Aorta (tissue), 1 donor: ENCODE data around the genes CCT8L2, GAB4 and HDHD5.

DNA sequence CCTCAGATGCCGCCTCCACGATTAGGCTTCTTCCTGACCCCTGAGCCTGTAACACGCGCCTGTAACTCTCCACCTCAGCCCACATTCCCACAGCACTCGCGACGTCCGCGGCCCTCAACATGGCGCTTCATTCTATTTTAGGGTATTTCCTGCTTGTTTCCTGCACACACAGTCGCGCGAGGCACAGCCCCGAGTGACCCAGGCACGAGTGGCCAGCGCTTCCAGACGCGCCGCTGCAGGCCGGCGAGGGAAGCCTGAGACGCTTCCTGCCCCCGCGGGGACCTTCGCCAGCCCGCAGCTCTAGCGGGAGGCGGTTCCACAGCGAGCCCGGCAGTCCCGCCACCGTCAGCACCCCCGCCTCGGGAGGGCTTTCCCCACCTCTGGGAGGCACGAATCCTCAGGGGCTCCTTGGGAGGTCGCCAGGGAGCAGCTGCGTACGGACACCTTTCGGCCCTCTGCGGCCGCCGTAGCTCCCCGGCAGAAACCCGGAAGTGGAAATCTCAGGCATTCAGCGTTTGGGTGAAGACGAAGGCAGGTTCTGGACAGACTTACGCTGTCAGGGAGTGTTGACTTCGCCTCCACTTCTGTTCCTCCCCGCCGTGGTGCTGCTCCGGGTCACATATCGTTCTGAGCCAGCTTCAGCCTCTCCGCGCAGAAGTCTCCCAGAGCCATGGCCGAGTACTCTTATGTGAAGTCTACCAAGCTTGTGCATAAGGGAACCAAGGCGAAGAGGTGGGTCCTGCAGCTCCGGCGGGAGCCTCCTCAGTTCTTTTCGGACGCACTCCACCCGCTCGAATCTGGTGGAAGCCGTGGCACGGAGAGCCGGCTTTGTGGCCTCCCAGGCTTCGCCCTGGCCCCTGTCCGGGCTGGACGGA lies 2926.0 kb upstream of the OR11H1 start:
- PRO-cap, result unidirectional peak, minus-strand start at position 201 of the sequence

DNA sequence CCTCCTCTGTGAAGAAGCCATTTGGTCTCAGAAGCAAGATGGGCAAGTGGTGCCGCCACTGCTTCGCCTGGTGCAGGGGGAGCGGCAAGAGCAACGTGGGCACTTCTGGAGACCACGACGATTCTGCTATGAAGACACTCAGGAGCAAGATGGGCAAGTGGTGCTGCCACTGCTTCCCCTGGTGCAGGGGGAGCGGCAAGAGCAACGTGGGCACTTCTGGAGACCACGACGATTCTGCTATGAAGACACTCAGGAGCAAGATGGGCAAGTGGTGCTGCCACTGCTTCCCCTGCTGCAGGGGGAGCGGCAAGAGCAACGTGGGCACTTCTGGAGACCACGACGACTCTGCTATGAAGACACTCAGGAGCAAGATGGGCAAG lies 273 bp downstream of the POTEH start:
- PRO-cap, result no peak

- PRO-cap, result no peak
Measured at GRCh38 chr22:16592620-16592866, at the start of gene CCT8L2. Gene CCT8L2, minus strand, starts transcription at chr22:16592810.

GRCh38 chr22:16717945-16718311 lies 107.3 kb downstream of the XKR3 start:
- PRO-cap, result no peak

DNA sequence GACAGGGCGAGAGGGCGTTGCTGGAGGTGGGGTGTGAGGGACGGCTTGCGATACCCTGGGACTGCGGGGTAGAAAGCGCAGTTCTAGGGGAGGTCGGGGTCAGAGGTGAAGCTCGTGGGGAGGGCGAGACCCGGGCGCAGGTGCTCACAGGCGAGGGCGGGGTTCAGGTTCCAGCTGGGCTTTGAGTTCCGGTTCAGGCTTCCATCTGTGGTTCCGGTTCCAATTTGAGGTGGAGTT lies at the start of gene GAB4:
GAB4 (minus strand) TSS at position 77 of the 237 bp plus-strand sequence.
- PRO-cap, result no peak

- PRO-cap, result no peak
Measured at GRCh38 chr22:17087695-17088267, 3.0 kb downstream of the IL17RA start.

DNA sequence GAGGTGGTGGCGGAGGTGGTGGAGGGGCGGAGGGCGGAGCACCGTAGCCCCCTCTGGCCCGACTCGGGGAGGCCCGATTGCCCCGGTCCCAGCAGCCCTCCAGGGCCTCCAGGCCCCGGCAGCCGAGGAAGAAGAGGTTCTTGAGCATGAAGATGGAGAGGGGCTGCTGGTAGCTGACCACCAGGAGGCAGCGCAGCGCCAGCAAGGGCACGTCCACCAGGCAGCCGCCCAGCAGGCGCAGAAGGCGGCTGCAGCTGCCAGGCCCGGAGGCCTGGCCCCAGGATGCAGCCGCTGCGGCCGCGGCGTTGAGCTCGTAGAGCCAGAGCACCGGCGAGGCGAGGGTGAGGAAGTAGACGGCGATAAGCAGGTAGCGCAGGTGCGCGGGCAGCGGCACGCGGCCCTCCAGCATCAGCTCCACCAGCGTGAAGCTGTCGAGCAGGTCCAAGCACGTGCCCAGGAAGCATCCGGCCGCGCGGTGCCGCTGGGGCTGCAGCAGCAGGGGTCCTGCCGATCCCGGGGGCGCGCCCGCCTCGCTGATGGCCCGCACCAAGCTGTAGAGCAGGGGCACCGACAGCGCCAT lies 1.6 kb downstream of the TMEM121B start:
- PRO-cap, result no peak

DNA sequence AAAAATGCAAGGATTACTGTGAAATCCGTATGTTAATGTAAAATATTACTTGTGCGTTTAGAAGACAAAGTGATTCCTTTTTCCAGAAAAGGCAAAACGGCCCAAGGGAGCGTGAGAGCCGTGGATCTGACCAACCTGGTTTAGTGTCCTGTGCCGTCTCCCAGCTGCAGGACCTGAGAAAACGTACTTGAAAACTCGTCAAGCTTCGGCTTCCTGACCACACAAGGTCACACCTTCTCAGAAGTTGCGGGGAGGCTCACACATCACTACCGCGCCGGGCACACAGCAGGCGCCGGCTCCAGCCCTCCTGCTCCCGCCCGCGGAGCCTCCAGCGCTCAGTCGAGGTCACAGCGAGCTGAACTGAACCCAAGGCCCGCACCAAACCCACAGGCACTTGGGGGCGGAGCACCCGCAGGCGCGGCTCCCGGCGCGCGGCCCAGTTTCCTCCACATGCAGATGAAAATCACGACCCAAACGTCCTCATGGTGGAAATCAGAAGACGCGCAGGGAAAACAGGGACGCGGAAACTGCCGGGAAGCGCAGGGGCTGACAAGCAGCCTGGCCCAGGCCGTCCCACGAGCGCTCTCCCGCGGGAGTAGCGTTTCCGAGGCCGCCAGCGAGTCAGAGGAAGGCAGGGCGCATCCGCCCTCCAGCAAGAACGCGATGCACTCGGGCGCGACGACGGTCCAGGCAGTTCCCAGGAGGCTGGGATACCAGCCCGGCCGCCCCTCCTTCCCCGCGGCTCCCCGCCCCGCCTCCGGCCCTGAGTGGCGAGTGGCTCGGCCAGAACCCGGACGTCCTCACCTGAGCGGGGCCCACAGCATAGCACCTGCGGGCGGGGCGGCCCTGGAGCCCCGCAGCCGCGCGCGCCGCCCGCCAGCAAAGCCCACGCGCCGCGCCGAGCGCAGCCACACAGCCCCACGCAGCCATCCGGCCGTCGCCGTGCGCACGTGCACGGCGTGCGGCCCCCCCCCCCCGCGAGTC lies at the start of gene HDHD5:
HDHD5 (minus strand) TSS at position 956 of the 984 bp plus-strand sequence.
- PRO-cap, result bidirectional peak, plus-strand start outside the sequence, minus-strand start at position 939 of the sequence

GRCh38 chr22:17159306-17159531 lies 142 bp upstream of the HDHD5 start:
- PRO-cap, result bidirectional peak, plus-strand start at chr22:17159373, minus-strand start at chr22:17159260

DNA sequence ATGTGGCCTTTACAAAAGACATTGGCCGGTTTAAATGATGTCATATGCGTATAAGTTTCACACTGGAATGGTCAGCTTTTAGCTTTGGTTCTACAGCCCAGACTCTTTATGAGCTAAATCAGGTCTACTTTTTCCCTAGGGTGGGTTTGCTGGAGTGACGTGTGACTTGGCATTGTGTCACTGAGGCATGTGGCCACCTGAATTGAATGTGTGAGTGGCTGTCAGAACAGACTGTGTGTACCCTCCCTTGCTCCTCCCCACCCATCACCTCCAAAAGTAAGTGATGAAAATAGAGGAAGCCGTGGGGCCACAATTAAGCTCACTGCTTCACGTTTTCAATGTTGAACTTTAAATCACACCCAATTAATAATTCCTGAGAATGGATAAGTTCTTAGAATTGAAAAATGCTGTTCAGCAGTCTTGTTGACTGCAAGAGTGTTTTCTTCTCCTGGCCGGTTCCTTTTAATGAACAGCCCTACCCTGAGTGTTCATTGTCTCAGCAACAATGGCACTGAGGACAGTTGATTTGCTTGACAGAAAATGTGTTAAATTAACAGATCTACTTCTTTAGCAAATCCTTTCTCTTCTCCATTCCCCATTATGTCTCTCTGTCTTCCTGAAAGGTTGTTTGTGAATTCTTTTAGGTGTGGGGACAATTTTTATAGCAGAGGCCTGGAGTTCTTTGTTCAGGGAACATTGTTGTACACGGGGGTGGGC lies 11.3 kb downstream of the CECR2 start:
- PRO-cap, result no peak

- PRO-cap, result no peak
Measured at GRCh38 chr22:17580442-17580946, 17.2 kb downstream of the SLC25A18 start.

DNA sequence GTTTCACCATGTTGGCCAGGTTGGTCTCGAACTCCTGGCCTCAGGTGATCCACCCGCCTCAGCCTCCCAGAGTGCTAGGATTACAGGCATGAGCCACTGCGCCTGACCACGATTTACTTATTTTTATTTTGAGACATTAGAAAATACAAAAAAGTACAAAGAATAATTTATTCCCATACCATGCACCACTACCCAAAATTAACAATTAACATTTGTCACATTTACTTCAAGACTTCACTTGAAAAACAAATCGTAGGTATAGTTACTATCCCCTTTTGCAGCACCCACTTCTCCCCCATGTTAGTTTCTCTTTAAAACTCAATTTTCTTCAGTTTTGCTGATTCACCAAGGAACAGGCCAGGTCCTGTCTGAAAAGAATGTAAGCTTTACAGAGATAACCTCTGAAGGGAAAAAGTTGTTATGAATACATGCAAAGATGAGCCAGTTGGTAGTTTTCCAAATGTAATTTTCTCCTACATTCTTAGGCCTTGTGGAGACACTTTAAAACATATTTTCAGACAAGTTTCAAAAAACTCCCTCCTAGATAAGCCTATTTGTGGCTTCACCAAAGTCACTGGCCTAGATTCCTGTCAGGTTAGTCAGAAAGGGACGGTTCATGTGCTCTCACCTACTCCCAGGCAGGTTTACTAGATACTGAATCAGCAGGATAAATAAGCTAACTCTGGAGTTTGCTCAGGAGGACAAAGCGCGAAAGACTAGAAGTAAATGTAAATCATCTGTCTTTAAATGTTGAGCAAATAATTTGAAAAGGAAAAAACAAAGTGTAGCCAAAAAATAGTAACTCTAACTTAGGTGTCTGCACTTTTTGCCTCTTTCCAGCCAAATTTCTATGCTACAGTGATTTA lies 4.6 kb upstream of the ATP6V1E1 start:
- PRO-cap, result no peak

- PRO-cap, result no peak
Measured at GRCh38 chr22:17732374-17733293, 41.6 kb downstream of the BID start.

DNA sequence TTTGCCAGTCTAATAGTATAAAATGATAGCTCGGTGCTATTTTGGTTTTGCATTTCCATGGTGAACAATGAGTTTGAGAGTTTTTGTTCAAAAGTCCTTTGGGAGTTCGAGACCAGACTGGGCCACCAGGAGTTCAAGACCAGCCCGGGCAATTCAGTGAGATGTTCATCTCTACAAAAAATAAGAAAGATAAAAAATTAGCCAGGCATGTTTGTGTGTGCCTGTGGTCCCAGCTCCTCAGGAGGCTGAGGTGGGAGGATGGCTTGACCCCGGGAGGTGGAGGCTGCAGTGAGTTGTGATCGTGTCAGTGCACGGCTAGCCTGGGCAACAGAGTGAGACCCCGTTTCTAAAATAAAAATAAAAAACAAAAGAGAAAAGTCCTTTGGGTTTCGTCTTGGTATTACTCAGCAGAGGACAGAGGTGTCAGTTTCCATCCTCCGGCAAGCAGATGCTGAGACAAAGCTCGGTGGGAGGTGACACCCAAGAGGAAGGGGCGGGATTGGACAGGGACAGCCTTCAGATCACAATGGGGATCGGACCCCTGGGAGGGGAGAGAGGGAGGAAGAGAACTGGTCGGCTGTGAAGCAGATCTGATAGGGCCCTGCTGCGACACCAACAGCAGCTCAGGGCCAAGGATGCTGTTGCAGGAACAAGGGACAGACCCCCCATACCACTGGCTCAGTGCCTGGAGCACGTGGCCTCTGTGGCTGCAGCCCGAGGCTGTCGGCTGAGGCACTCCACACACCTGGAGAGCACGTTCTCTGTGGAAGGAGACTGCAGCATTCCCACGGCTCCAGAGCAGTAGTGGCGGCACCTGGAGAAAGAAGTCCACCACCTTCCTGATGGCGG lies 5.1 kb upstream of the BID start:
- PRO-cap, result no peak

- PRO-cap, result no peak
Measured at GRCh38 chr22:17785066-17785572, 10.8 kb upstream of the BID start.

GRCh38 chr22:17841538-17842305 lies 67.5 kb upstream of the BID start:
- PRO-cap, result no peak

- PRO-cap, result no peak
Measured at GRCh38 chr22:17884011-17884533, 109.8 kb upstream of the BID start.

GRCh38 chr22:17917637-17918208 lies 106.6 kb downstream of the MICAL3 start:
- PRO-cap, result no peak

DNA sequence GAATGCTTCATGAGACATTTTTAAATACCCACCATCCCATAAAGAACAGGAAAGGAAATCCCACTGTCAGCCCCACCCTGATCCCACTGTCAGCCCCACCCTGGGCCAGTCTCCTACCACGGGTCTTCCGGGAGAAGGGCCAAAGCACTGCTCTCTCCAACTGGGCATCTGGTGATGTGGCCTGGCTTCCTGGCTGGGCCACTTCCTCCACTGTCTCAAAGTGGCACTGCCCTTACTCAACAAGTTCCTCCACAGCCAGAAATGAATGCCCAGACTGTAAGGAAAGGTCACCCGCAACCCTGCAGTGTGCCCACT lies 73.5 kb downstream of the MICAL3 start:
- PRO-cap, result no peak

GRCh38 chr22:18032336-18033067 lies 8.1 kb upstream of the MICAL3 start:
- PRO-cap, result no peak